Peyer's patch (tissue), 4 donors: ENCODE measurements around the genes THSD4 and ADPGK.

GRCh38 chr15:70789301-70789500, 25.8 kb upstream of the UACA start:
- PRO-cap = no peak
- RAMPAGE, long total RNA, 4 experiments = no peak in any of the 4 experiments

- PRO-cap = no peak
- RAMPAGE, long total RNA, 4 experiments = no peak in any of the 4 experiments
Observed at GRCh38 chr15:71049001-71049410, 66.3 kb upstream of the THSD4 start.

GRCh38 chr15:71115193-71116017, at the start of gene THSD4:
Gene THSD4, plus strand, starts transcription at chr15:71115471.
- PRO-cap = unidirectional peak, plus-strand start at chr15:71115408; unidirectional peak, plus-strand start at chr15:71115485; unidirectional peak, plus-strand start at chr15:71115645; bidirectional peak, plus-strand start at chr15:71115873, minus-strand start at chr15:71115789
- RAMPAGE, long total RNA, 4 experiments = no peak in any of the 4 experiments

- PRO-cap = no peak
- RAMPAGE, long total RNA, 4 experiments = no peak in any of the 4 experiments
Observed at GRCh38 chr15:71125029-71125420, 9.8 kb downstream of the THSD4 start.

- PRO-cap = no peak
- RAMPAGE, long total RNA, 4 experiments = no peak in any of the 4 experiments
Observed at GRCh38 chr15:71129487-71130282, 14.4 kb downstream of the THSD4 start.

GRCh38 chr15:71135626-71135909, 20.3 kb downstream of the THSD4 start:
- PRO-cap = no peak
- RAMPAGE, long total RNA, 4 experiments = no peak in any of the 4 experiments

GRCh38 chr15:71294172-71294517, 178.9 kb downstream of the THSD4 start:
- PRO-cap = no peak
- RAMPAGE, long total RNA, 4 experiments = no peak in any of the 4 experiments

DNA sequence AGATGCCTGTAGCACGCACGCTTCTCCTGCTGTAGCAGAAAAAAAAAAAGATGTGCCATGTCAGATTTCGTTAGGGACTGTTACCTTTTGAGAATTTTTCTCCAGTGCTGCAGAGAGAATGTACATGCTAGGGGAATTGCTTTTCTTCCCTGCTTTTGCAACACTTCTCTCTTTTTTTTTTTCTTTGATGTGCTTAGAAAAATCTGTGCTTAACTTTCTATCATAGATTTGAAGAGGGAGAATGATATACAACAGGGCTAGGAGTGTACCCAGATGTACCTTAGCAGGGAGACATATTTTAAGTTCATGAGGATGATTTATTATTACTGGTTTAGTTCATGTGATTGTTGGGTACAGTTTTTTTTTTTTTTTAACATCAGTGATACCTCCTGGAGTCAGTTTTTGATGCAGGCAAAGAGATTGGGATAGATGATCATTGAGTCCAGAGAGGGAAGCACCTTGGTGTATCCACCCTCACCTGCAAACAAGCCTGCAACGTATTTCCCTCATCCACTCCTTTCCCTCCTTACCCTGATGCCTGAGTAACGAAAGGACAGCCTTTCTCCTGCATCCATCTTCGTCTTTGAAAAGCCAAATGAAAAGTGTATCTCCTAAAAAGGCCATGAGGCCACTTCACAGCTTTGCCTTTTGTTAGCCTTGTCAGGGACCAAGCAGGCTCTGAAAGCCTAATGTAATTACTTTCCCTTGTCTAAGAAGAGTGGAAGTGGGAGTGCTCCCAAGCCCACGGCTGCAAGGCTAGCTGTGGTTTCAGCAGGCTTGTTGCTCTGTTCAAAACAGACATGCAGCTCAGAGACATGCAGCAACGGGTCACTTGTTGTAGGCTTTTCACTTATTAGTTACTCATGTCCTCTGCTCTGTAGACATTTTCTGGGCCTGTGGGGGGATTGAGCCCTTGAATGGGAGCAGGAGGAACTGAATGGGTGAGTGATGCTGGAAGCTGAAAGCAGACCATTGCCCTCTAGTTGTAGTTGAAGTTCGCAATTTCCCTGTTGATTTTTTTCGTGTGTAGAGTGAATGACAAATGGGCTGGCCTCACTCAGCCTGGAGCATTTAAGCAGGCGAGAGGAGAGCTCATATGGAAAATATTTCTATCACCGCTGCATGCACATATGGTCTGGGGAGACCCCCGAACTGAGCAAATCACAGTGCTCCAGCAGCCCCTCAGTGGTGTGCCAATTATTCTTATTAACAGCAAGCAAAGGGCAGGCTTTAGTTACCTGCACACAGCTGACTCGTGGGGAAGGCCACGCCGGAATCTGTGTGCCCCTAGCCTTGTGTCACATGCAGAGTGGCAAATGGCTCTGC, 262.1 kb upstream of the NR2E3 start:
- PRO-cap = no peak
- RAMPAGE, long total RNA, 4 experiments = no peak in any of the 4 experiments

- PRO-cap = no peak
- RAMPAGE, long total RNA, 4 experiments = no peak in any of the 4 experiments
Observed at GRCh38 chr15:71679580-71680443, 130.5 kb upstream of the NR2E3 start.

DNA sequence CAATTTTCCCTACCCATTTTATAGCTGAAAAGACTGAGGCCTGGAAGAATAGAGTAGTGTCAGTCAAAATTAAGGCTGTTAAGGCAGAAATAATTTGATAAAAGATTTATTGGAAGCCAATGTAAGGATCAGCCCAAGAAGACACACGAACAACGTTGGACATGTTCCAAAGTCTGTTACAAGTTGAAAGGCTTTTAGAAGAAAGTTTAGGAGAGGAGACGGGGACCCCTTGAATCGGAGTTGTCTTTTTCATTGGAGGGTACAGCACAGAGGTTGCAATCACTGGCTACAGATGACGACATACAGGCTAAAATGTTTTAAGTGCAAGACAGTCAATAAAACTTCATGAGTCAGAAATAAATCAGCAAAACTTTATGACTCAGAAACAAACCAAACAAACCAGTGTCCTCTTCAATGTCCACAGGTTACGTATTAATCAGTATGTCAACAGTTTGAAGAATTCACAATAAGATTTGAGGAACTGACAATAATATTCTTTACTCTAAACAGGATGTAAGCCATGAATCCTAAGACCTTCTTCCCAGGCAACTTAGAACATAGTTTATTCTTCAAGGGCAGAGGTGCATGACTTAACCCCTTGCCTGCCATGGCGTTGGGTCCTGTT, 62.9 kb upstream of the NR2E3 start:
- PRO-cap = no peak
- RAMPAGE, long total RNA, 4 experiments = no peak in any of the 4 experiments

DNA sequence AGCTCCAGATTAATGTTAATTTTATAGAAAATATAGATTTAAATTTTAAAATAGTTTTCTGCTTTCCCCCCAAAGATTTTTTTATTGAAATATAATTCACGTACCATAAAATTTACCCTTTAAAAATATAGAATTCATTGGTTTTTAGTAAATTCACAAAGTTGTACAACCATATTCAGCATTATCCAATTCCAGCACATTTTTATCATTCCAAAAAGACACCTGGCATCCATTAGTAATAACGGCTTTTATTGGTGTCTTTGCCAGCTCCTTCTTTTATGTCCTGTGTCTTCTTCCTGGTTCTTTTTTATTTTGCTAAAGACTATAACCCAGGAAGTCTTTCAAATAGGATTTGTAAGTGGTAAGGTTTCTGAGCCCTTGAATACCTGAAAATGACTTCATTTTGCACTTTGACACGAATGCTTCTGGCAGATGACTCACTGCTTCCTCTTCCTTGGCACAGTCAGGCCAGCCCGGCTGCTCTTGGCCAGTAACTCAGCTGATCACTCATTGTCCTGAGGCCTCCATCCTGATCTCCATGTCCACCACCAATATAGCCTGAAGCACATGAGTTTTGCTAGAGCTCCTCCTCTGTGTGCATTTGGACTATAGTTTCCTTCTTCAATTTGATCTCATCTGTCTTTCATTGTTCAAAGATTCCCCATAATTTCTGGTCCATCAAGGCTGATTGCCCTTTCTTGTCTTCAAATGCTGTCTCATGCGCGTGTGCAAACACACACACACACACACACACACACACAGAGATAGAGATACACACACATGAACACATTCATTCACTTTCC, 48.7 kb upstream of the NR2E3 start:
- PRO-cap = bidirectional peak, plus-strand start at position 490 of the sequence, minus-strand start at position 285 of the sequence
- RAMPAGE, long total RNA, 4 experiments = no peak in any of the 4 experiments

DNA sequence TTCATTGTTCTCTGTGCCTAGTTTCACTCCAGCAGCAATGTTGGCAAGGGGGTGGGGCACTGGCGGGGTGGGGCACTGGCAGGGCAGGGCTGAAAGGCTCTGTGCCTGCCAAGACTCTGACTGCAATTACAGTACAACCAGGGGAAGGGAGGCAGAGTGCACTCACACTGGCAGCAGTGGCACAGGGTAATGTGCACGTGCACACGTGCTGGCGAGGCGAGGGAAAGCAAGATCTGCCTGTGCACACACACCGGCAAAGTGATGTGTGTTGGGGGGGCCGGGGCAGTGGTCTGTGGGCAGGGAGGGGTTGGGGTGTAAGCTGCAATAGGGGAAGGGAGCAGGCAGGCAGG, 31.6 kb downstream of the MYO9A start:
- PRO-cap = unidirectional peak, plus-strand start at position 140 of the sequence
- RAMPAGE, long total RNA, 4 experiments = no peak in any of the 4 experiments

GRCh38 chr15:72117035-72117678, 793 bp downstream of the MYO9A start:
- PRO-cap = bidirectional peak, plus-strand start at chr15:72117617, minus-strand start at chr15:72117587
- RAMPAGE, long total RNA, 4 experiments = no peak in any of the 4 experiments

GRCh38 chr15:72226606-72227637, 4.1 kb downstream of the PKM start:
- PRO-cap = unidirectional peak, plus-strand start at chr15:72226969; unidirectional peak, plus-strand start at chr15:72227450
- RAMPAGE, long total RNA, 4 experiments = no peak in any of the 4 experiments

- PRO-cap = no peak
- RAMPAGE, long total RNA, 4 experiments = no peak in any of the 4 experiments
Observed at GRCh38 chr15:72485769-72486135, 11.6 kb downstream of the ARIH1 start.

DNA sequence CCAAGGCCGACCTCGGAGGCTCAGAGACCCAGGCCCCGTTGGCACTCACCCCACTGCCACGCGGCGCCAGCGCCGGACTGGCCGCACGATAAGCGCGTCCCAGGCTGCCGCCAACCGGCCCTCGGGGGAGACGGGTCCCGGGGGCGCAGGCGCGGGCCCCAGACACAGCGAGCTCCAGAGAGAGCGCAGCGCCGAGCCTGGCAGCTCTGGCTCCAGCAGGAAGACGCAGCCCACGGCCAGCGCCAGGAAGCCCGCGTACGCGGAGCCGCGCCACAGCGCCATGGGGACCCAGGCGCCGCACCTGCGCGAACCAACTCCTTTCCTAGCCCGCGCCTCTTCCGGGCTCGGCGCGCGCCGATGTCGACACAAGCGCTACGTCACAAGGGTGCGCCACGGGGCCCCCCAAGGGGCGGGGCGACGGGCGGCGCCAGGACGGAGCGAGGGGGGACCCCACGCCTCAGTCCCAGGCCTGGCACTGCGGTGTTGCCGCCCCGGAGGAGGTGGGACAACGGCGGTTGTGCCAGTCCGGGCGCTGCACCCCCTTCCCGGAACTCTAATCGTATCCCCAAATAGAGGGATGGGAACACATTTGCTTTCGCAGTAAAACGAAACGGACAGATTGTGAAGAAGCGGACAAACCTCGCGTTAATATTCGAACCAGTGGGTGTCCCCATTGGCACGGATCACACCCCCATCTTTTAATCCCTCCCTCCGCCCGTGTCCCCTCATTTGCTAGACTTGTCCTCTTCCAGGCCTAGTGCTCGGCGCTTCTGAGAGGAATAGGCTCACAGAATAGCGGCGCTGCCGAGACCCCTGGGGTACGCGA, at the start of gene ADPGK:
Gene ADPGK, minus strand, starts transcription at position 349 of the 826 bp plus-strand sequence.
- PRO-cap = bidirectional peak, plus-strand start at position 475 of the sequence, minus-strand start at position 340 of the sequence; unidirectional peak, plus-strand start at position 757 of the sequence
- RAMPAGE, long total RNA, 4 experiments = start-site peak on the minus strand in 3 of 4 experiments, centred at positions 161 to 323 of the sequence, 7 to 25 reads per replicate

DNA sequence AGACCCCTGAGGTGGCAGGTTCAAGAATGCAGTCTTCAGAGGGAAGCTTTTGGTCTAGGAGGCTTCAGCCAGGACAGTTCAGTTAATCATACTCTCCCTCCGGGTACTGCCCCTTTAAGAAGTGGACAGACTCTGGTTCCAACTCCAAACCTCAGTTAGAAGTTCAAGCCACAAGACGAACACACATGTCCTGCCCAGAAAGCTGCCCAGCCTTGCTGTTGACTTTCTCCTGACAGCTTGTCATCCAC, 81.0 kb upstream of the NEO1 start:
- PRO-cap = no peak
- RAMPAGE, long total RNA, 4 experiments = no peak in any of the 4 experiments

DNA sequence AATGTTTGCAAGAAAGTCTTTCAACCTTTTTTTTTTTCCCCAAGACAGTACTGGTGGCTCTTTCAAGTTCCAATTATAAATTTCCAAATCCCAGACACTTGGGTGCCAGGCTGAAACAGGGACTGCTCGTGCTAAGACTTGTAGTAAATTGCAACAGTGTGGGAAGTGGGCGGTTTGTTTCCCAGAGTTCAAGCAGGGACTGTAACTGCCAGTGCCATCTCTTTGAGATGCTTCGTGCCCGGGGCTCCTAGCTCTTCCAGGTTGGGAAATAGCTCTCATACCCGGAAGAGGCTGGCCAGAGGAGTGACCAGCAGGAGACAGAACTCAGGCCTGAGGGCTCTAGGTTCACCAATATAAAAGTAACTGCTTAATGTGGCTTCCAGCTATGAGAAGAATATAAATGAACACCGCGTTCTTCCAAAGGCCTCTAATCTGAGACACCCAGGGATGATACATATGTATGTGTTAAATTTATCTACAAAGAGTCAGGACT, 54.0 kb upstream of the NEO1 start:
- PRO-cap = no peak
- RAMPAGE, long total RNA, 4 experiments = no peak in any of the 4 experiments

GRCh38 chr15:73053595-73054056, 1.4 kb downstream of the NEO1 start:
- PRO-cap = no peak
- RAMPAGE, long total RNA, 4 experiments = no peak in any of the 4 experiments

DNA sequence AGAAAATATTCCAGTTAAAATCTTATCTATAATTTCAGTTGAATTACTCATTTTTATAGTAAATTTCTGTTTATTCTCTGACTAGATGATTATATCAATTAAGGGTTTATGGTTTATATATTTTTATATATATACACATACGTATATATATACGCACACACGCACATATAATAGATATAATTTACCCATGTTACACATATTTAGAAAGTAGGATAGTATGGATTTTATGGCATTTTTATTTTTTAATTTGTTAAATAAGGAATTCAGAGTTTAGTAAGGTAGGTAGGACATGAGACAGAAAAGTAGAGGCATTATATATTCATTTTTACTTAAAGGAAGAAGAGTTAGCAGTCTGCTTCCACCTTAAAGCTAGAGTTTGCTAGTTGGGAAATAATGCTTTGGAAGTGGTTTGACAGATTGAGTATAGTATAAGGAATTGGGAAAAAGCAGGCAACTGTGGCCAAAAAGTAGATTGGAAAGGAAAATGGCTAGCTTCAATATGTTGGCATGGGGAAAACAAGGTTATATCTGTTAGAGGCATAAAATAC, 17.3 kb downstream of the NEO1 start:
- PRO-cap = no peak
- RAMPAGE, long total RNA, 4 experiments = no peak in any of the 4 experiments